ENCODE measurements around the genes MSLN and SOX8.

DNA sequence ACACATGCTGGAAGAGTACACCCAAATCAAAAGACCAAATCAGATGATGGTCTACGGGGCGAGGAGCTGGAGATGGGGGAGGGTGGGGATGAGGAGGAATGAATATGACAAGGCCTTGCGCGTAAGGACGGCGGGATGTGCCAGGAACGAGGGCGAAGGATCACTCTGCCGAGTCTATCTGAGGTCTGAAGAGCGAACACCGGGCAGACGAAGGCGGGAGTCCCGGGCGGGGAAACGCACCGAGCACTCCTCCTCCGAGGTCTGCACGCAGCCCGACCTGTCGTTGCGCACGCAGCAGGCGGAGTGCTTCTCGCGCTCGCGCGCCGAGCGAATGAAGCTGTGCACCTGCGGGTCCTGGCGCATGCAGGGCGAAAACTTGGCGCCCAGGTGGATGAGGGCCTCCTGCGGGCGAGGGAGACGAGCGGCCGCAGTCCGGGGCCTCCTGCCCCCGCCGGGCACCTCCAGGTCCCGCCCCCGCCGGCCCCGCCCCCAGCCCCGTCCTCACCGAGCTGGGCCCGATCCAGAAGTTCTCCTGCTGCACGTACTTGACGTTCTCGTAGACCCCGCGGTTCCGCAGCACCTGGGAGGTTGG is 7.3 kb downstream of the SNRNP25 start:
- PRO-cap, result no peak

- PRO-cap, result no peak
These were observed 1.8 kb upstream of the RHBDF1 start for GRCh38 chr16:74117-74763.

GRCh38 chr16:84188-84596 is 6.2 kb downstream of the MPG start:
- PRO-cap, result no peak

DNA sequence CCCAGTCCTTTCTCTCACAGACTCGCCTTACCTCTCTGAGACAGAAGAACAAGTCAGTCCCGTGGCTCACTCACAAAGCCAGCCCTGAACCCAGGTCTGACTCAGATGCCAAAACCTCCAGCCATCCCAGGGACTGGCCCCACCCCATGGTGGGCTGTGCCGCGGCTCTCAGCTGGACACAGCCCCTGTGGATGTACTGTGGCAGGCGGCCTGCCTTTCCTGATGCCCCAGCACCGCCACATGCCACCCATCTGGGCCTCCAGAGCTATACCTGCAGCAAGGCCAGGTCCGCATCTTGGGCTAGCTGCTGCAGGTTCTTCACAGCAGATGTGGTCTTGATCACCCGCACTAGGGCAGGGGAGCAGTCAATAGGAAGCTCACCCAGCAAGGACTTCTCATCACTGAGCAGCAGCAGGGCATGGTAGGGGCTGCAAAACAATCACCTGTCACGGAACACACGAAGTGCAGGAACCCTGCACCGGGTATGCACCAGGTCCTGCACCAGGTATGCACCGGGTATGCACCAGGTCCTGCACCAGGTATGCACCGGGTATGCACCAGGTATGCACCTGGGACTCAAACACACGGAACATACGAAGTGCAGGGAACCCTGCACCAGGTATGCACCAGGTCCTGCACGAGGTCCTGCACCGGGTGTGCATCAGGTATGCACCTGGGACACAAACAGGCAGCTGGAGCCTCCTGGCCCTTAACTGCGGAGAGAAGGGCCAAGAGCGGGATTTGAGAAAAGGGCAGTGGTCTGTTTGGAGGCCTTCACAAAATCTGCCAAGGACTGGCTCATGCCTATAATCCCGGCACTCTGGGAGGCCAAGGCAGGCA is 20.1 kb downstream of the MPG start:
- PRO-cap, result no peak

- PRO-cap, result no peak
These were observed 24.3 kb downstream of the MPG start for GRCh38 chr16:101959-103035.

DNA sequence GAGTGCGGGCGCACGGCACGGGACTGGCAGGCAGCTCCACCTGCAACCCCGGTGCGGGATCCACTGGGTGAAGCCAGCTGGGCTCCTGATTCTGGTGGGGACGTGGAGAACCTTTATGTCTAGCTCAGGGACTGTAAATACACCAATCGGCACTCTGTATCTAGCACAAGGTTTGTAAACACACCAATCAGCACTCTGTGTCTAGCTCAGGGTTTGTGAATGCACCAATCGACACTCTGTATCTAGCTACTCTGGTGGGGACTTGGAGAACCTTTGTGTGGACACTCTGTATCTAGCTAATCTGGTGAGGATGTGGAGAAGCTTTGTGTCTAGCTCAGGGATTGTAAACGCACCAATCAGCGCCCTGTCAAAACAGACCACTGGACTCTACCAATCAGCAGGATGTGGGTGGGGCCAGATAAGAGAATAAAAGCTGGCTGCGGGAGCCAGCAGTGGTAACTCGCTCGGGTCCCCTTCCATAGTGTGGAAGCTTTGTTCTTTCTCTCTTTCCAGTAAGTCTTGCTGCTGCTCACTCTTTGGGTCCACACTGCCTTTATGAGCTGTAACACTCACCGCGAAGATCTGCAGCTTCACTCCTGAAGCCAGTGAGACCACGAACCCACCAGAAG is 10.8 kb downstream of the AXIN1 start:
- PRO-cap, result no peak

GRCh38 chr16:450764-451250 is 25.4 kb downstream of the RAB11FIP3 start:
- PRO-cap, result no peak

DNA sequence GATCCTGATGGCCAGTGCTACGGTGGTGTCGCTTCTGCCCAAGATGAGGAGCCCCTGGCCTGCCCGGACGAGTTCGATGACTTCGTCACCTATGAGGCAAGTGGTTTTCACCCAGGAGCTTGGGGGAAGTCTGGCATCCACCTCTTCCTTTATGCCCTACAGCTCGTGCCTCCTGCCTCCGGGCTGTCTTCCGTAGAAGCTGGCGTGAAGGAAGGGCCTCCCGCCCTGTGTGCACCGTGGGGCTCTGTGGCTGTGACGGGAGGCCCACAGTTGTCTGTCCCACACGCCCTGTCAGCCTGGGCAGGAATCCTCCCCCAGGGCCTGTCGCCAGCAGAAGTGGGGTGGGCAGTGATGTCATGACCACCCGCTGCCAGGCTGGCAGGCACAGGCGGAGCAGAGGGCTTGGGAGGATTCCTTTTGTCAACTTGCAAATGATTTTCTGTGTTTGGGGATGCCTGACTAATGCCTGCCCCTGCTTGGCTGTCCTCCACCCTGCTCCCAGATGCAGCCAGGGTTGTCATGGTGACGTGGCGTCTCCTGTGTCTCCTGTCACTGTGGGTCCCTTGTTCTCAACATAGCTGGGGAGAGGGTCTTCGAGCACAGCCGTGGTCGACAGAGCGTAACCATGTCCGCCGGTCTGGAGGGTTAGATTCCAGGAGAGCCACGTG is 46.0 kb downstream of the RAB11FIP3 start:
- PRO-cap, result no peak

- PRO-cap, result no peak
These were observed 13.3 kb upstream of the PRR35 start for GRCh38 chr16:546687-547482.

DNA sequence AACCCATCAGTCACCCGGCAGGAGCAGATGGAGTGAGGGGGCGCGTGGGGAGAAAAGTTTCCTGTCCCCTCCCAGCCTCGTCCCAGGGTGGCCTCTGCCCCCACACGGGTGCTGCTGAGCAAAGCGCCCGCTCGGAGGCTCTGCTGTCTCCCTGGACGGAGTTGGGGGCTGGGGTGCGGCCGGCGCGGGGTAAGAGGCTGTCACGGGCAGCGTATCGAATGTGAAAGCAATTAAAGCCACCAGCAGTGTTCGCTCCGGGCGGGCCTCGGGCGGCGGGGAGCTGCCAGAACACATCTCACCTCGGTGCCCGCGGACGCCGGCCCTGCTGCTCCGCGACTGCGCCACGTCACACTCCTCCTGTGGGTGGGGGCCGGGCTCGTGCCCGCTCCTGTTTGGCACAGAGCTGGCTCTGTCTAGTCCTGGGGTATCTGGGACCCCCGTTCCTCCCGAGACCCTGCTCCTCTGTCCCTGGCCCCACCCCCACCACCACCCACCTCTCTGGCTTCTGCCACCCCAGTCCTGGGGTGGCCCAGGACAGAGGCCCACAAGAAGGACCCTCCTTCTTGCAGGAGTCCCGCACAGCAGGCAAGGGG is 5.1 kb upstream of the PRR35 start:
- PRO-cap, result no peak

DNA sequence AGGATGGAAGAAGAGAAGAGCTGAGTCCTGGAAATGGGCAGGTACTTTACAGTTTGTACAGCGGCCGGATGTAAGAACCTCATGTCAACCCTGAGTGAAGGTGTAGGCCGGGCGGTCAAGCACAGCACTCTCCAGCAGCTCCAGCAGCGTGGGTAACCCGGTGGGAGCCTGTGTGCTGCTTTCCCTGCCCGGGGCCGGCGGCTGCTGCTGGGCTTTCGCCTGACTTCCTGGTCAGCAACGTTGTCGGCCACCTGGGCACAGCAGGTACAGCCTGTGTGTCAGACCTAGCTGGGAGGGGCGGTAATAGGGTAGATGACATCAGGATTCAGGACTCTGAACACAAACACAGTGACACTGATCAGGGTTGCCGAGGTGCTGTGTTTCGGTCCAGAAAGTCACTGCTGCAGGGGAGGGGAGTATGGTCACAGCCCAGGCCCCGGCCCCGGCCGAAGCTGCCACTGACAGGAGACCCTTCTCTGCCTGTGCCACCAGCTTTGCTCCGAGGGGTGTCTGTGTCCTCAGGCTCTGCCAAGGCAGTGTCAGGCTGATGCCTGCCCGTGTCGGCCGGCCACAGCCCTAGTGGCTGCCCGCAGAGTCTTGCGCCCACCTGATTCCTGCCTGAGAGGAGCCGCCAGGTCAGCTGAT is 9.0 kb downstream of the RAB40C start:
- PRO-cap, result bidirectional peak, plus-strand start at position 348 of the sequence, minus-strand start at position 203 of the sequence

DNA sequence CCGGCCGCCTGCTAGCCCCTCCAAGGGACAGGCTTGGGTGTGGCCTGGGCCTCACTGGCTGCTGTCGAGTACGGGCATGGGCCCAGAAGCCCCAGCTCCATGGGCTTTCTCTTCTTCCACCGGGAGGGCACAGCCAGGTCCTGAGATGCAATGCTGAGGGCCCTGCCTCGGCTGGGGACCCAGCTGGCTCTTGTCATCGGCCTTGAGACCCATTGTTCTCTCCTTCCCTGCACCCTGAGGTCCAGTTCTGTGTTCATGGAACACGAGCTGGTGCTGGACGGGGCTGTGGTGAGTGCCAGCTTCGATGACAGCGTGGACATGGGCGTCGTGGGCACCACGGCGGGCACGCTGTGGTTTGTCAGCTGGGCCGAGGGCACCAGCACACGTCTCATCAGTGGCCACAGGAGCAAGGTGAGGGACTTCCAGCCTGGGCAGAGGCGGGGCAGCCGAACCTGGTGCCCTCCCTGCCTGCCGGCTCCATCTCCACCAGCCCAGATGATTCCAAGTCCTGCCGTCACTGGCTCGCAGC is 5.4 kb upstream of the RHOT2 start:
- PRO-cap, result no peak

GRCh38 chr16:665401-666451 is 2.2 kb upstream of the RHOT2 start:
- PRO-cap, result no peak

GRCh38 chr16:682793-683515 is 1.2 kb downstream of the JMJD8 start:
- PRO-cap, result no peak

DNA sequence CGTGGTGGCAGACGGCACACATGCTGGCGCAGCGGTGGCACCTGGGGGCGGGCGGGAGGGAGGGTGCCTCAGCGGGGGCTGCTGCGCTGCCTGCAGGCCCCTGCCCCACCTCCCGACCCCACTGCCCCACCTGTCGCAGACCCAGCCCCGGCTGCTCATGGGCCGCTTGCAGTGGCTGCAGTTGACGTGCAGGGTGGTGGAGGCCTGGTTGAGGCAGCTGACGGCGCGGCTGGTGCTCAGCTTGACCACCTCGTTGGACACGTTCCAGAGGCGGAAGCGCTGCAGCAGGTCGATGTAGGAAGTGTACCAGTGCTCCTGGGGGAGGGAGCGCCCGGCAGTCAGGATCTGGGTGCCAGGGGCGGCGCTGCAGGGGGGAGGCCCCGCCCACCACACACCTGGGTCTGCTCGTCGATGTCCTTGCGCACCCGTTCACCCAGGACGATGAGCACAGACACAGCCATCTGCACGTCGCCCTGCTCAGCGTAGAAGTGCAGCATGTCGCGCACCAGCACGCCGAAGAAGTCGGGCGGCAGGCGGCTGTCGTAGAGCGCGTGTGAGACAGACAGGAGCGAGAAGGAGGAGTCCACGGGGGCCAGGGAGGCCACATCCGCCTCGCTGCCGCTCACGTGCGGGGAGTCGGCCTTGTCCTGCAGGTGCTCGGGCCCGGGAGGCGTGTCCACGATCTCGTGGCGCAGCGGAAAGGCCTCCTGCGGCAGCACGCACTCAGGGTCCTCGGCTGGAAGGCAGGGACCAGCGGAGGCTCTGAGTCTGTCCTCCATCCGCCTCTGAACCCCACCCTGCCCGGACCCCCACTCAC is 936 bp upstream of the JMJD8 start:
- PRO-cap, result no peak

DNA sequence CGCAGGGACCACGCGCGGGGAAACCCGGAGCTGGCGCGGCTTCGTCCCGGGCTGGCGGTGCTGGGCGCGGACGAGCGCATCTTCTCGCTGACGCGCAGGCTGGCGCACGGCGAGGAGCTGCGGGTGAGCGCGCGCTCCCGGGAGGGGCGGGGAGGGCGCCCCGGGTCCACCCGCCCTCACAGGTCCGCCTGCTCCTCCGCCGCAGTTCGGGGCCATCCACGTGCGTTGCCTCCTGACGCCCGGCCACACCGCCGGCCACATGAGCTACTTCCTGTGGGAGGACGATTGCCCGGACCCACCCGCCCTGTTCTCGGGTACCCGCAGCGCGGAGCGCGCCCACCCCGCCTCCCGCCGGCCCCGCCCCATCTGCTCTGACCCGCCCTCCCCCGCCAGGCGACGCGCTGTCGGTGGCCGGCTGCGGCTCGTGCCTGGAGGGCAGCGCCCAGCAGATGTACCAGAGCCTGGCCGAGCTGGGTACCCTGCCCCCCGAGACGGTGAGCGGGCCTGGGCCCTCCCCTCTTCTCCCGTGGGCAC is 1.3 kb downstream of the HAGHL start:
- PRO-cap, result no peak

GRCh38 chr16:760445-761339 is at the start of gene MSLN:
Gene MSLN (plus strand): TSS chr16:760734.
- PRO-cap, result no peak

DNA sequence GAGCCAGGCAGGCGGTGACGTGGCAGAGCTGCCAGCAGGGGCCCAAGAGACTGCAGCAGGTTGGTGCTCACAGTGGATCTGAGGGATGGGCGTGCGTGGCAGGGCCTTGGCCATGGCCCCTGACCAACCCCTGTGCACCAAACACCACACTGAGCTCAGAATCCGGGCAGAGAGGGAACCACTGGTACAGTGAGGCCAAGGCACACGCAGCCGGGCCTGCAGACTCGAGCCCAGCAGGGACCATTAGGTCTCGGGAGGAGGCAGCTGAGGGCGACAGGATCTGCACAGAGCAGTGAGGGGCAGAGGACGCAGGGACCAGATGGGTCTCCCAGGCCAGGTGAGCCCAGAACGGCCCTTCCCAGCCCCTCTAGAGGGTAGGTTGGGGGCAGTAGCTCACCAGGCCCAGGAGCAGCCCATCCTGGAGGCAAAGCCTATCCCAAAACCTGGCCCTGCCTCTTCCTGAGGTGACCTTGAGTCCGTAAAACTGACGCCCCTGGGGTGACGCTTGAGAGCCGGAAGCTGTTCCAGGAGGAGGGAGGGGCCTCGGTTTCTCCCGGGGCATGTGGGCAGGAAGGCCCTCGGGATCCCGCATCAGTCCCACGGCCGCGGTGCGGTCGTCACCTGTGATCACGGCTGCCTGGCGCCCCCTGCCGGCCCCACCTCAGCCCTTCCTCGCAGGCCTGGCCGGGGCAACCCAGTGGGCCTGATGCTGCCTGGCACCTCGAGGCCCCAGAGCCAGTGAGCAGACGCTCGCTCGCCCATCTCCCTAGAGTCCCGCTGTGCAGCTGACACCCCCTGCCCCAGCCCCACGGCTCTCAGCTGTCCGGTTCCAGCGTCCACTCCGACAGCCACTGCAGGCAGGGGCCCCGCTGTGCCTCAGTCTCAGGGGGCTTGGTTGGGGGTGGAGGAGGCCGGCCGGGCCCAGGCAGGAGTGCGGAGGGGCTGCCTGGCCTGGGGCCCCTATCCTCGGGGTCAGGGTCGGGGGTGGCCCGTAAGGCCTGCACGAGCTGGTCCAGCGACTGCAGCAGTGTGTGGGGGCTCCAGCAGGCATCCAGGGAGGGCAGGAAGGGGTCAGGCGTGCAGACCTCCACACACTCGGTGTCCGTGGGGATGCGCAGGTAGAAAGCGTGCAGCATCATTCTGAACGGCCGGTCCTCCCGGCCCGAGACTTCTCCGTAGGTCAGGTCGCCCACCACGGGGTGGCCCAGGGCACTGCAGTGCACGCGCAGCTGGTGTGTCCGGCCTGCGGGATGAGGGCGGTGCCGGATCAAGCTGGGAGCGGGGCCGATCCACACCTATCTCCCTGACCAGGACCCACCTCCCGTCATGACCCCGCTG is 2.6 kb downstream of the RPUSD1 start:
- PRO-cap, result no peak

DNA sequence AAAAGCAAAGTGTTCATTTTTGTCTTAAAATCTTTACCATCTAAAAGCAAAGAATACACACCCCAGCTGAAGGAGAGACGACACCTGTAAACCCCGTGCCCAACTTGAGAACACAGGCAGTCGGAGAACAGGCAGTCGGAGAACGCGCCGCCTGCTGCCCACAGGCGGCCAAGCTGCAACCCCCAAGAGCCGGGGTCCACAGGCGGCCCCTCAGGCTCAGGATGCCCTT is 79.3 kb upstream of the GNG13 start:
- PRO-cap, result no peak

DNA sequence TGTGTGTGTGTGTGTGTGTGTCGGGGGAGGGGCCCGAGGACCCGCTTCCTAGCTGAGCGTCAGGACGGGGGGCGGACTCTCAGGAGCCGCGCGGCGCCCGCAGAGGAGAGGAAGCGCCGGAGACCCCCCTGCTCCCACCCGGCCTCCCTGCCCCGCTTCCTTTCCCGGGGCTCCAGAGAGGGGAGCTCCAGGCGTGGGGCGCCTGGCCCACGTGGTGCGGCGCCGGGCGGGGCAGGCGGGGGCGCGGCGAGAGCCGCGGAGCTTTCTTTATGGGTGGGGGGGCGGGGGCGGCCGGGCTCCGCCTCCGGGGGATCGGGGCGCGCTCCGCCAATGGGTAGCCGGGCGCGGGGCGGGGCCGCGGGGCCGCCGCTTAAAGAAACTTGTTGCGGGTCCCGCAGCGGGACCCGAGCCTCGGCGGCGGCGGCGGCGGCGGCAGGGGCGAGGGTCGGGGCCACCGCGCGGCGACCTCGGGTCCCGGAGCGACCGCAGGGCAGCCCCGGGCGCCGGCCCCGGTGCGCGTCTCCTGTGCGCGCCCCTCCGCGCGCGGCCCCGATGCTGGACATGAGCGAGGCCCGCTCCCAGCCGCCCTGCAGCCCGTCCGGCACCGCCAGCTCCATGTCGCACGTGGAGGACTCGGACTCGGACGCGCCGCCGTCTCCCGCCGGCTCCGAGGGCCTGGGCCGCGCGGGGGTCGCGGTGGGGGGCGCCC is at the start of gene SOX8:
TSS of gene SOX8 (plus strand) at position 400 of the 709 bp plus-strand sequence.
- PRO-cap, result bidirectional peak, plus-strand start at position 400 of the sequence, minus-strand start at position 163 of the sequence

All from left colon (tissue), 1 donor.